HT1080 (cell line): ENCODE measurements around a stretch of chr21.

RAMPAGE:
- cytosol, long total RNA: no peak
- long total RNA: no peak
- nucleus, long total RNA: no peak
Observed at GRCh38 chr21:35206536-35206752, 157.3 kb upstream of the RUNX1 start.

DNA sequence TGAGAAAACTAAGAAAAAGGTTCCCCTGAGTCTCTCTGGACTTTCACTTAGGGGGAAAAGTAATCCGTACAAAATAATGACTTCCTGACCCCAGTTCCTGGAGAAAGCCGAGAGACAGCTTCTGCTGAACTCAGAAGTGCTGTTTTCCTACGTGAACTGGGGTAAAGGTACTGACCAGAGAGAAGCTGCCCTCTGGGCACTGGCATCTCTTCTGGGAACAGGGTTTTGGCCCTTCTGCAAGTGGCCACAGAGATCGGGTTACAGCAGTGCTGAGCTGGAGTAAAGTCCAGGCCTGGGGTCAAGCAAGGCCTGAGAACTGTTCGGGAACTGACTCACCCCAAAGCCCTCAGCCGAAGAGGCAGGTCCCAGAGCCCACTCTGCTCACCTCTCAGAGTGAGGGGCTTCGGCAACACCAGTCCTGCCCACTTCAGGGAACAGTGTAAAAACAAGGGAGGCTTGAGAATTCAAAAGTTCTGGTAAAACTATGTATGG, 177.2 kb upstream of the RUNX1 start:
RAMPAGE:
- cytosol, long total RNA: no peak
- long total RNA: no peak
- nucleus, long total RNA: no peak

DNA sequence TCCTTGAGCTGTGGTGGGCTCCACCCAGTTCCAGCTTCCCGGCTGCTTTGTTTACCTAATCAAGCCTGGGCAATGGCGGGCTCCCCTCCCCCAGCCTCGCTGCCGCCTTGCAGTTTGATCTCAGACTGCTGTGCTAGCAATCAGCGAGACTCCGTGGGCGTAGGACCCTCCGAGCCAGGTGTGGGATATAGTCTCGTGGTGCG, 450.1 kb upstream of the RUNX1 start:
RAMPAGE:
- cytosol, long total RNA: no peak
- long total RNA: no peak
- nucleus, long total RNA: no peak

DNA sequence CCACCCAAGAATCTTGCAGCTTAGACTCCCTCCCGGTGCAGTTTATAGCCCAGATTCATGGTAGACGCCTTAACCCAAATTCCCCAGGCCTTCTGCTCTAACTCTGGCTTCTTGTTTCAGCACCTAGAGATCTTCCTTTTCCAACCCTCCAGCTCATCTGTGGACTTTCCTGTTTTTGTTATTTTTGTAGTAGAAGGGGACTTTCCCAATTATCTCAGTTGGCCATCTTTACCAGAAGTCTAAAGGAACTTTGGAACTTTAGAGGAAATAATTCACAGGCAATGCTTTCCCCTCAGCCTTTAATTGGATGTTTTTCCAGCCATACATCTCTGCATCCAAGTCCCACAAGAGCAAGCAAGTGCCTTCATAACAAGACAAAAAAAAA, 377.5 kb downstream of the SETD4 start:
RAMPAGE:
- cytosol, long total RNA: no peak
- long total RNA: no peak
- nucleus, long total RNA: no peak

DNA sequence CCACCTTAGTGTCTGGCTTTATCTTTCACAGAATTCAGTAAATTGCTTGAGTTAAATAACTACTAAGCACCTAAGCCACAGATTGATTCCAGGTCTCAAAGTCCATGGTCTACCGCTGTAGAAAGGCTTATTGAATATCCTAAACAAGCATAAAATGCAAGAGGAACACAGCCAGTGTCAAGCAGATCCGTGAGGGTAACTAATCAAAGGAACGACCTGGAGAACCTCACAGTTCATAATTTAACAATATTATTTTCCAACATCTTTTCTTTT, 4.0 kb upstream of the CBR1 start:
RAMPAGE:
- cytosol, long total RNA: no peak
- long total RNA: no peak
- nucleus, long total RNA: no peak

DNA sequence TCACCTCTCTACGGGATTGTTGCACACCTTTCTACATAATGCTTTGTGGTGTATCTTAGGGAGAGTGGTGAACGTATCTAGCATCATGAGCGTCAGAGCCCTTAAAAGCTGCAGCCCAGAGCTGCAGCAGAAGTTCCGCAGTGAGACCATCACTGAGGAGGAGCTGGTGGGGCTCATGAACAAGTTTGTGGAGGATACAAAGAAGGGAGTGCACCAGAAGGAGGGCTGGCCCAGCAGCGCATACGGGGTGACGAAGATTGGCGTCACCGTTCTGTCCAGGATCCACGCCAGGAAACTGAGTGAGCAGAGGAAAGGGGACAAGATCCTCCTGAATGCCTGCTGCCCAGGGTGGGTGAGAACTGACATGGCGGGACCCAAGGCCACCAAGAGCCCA, 2.6 kb downstream of the CBR1 start:
RAMPAGE:
- cytosol, long total RNA: no peak
- long total RNA: no peak
- nucleus, long total RNA: no peak

GRCh38 chr21:36078996-36079572, 9.3 kb downstream of the CBR1 start:
RAMPAGE:
- cytosol, long total RNA: no peak
- long total RNA: no peak
- nucleus, long total RNA: no peak

DNA sequence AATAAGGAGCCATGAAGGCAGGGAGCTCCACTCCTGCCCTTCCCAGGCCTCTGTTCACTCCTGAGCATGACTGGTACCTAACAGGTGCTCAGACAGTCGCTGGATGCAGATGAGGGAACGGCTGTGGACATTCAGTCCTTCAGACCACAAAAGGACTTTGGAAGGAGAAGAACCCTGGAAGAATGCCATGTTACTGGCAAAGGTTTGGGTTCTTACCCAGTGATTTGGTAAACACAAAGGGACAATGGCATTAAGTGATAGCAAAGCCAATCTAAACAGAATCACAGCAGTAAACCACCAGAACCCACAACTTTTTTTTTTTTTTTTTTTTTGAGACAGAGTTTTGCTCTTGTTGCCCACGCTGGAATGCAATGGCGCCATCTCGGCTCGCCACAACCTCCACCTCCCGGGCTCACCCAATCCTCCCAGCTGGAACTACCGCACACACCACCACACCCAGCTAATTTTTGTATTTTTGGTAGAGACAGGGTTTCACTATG, 7.6 kb upstream of the CBR3 start:
RAMPAGE:
- cytosol, long total RNA: no peak
- long total RNA: no peak
- nucleus, long total RNA: no peak

DNA sequence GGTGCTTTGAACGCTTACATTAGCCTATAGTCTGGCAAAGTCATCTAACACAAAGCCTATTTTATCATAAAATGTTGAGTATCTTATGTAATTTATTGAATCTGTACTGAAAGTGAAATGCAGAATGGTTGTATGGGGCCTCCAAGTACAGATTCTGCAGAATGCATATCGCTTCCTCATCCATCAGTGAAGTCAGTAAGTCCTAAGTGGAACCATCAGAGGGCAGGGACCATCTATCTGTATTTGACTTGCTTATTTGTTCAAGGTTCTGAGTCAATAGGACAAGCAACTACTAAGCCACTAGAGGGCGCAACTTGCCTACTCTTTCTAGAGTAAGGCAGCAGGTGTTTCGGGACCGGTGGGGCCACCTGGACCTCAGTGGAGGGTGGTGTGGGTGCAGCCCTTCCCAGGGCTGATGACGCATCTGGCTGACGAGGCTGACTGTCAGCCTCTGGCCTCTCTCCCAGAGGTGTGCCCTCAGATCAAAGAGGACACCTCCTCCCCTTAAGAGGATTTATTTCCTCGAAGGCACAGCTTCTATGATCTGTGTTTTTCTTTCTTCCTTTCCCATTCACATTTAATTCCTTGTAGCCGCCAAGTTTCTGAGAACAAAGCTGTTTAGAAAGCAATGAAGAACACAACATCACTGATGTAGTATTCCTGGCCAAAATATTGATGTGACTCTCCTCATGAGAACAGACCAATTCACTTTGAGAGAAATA, 6.6 kb downstream of the CBR3 start:
RAMPAGE:
- cytosol, long total RNA: no peak
- long total RNA: no peak
- nucleus, long total RNA: no peak

GRCh38 chr21:36277814-36278484, 42.0 kb upstream of the MORC3 start:
RAMPAGE:
- cytosol, long total RNA: no peak
- long total RNA: no peak
- nucleus, long total RNA: no peak

DNA sequence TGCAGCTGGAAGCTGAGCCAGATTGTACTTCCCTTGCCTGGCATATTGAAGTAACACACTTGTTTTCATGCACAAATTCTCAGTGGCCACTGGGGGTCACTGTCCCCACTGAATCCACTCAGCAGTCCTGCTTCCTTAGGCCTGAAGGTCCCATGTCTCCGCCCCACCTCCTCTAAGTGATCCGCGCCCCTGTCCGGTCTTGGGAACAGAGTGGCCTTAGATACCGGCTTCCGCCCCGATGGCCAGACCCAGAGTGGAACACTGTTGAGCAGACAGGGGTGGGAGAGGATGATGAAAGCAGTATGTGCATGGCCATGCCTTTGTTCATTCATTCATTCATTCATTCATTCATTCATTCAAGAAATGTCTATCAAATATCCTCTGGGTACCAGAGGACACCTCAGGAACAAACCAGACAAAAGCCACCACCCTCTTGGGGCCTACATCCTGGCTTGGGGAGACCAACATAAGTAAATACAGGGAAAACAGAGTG, 34.9 kb downstream of the CHAF1B start:
RAMPAGE:
- cytosol, long total RNA: no peak
- long total RNA: no peak
- nucleus, long total RNA: no peak

GRCh38 chr21:36747033-36747380, 48.1 kb downstream of the SIM2 start:
RAMPAGE:
- cytosol, long total RNA: no peak
- long total RNA: no peak
- nucleus, long total RNA: no peak

GRCh38 chr21:36788096-36788866, 89.4 kb downstream of the SIM2 start:
RAMPAGE:
- cytosol, long total RNA: no peak
- long total RNA: no peak
- nucleus, long total RNA: no peak

DNA sequence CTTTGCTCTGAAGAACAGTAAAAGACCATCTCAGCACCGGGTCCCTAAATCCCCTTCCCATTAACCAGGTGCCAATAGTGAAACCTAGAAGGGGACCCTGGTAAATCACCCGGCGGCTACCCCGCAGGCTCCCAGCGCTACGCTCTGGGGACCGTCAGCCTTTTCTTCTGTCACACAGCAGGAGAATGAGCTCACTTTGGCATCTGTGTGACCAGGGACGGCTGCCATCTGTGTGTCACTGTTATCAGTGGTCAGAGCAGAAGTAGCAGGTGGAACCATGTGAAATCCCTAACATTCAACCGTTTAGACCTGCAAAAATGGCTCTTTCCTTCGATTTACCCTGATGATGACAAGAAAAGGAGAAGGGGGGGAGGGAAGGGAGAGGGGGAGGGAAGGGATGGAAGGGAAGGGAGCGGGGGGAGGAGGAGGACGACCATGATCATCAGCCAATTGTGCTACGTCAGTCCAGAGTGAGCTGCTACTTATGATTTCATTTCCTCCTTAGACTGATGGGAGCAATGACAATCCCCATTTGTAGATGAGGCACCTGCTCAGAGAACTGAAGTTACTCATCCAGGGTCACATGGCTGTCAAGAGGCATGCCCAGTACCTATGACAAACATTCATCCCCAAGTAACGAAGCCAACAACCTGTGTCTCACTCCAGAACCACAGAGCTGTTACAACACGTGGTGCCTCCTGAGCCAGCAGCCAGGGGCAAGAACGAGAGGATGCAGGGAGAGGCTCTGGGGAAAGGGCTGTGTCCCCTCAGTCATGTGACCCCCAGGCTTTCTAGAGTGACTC, 93.4 kb downstream of the SIM2 start:
RAMPAGE:
- cytosol, long total RNA: no peak
- long total RNA: no peak
- nucleus, long total RNA: no peak

DNA sequence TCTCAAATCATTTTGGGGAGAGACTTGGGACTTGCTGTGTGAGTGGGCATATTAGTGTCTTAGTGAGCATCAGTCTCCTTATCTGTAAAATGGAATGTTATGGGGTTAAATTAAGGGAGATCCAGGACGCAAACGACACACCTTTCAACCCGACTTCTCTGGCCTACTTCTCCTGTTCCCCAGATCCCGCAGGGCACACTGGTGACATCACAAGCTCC, 1.2 kb downstream of the PIGP start:
RAMPAGE:
- cytosol, long total RNA: no peak
- long total RNA: no peak
- nucleus, long total RNA: no peak

DNA sequence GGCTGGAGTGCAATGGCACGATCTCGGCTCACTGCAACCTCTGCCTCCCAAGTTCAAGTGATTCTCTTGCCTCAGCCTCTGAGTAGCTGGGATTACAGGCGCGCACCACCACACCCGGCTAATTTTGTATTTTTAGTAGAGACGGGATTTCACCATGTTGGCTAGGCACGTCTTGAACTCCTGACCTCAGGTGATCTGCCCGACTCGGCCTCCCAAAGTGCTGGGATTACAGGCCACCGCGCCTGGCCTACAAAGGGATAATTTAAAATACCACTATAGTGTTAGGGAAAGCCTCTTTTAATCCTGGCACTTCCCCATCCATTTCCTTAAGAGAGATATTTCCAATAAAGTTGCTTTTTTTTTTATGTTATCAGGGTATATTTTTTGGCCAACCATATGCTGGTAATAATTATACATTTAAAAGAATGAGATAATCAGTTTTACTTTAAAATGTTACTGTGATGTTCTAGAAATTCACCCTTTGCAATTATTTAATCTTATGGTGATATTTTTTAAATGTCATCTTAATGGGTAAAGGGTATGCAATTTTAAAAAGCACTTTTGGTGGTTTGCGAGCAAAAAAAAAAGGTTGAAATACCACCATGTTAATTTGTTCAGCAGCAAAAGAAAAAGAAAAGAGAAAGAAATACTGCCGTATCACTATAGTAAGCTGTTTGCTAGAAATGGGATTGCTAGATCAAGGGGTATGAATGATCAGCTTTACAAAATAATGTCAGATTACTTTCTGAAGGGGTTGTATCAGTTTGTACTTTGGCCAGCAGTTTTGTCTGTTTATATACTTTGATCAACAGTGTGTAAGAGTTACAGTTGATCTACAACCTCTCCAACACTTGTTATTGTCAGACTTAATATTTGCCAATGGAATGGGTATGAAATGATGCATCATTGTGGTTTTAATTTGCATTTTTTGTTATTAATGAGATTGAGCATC, 4.0 kb downstream of the TTC3 start:
RAMPAGE:
- cytosol, long total RNA: no peak
- long total RNA: no peak
- nucleus, long total RNA: no peak

GRCh38 chr21:37197755-37198560, 69.2 kb downstream of the VPS26C start:
RAMPAGE:
- cytosol, long total RNA: no peak
- long total RNA: no peak
- nucleus, long total RNA: no peak

DNA sequence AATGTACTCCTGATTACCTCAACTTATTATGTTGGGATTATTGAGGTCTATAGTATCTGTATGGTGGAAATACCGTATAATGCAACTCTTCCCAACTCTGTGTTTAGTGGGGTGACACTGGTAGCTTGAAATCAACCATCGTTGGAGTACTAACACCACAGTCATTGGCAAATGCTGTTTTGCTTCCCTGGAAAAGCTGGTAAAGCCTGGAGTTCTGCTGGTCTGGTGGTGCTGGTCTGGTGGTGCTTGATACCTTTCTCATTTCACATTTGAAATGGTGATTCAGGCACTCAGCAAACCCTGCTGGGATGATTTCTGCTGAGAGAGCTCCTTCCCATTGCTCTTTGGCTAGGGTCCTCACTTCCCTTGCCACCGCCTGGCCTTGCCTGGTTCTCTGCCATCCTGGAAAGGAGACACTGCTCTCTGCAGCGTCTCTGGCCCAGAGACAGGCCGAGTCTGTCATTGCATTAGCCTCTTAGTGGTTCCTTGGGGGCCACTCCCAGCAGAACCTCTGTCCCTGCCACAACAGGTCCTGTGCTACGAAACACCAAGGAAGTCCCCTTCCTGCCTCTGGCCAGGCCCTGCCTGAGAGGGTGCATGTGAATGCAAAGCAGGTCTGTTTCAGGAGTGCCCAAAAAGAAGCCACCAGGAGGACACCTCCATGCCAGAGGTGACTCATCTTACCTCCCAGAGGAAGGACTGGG, 59.9 kb downstream of the VPS26C start:
RAMPAGE:
- cytosol, long total RNA: no peak
- long total RNA: no peak
- nucleus, long total RNA: no peak

DNA sequence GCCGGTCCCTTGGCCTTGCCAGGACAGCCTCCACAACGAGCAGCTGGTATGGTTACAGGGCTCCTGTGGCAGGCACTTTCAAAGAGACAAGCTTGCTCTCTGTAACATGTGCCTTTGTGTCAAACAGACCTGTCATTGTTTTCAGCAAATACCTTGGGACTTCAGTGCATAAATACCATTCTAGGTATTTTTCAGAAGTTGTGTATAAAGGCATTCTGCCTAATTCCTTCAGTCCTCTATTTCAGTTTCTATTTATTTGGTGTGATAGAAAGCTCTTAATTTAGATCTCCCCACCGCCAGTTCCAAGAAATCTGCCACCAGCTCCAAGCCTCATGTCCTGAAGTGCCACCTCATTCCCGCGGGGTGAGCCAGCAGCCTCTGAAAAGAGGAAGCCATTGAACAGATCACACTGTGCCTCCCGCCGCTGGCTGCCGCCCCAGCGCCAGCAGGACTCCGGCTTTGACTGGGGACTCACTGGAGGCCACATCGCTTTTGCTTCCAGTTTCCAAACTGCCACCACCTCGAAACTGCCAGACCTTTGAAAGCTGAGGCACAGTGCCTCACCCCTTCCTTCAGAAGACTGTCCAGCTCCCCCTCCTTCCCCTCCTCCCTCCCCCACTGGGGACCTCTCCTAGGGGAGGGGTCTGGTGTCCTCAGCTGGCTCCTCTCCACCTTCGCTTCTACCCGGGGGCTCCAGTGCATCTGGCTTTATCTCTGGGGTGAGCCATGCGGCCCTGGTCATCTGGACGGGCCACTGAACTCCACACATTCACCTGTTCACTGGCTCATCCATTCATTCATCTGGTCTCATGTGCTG, 59.1 kb downstream of the VPS26C start:
RAMPAGE:
- cytosol, long total RNA: no peak
- long total RNA: no peak
- nucleus, long total RNA: no peak

RAMPAGE:
- cytosol, long total RNA: no peak
- long total RNA: no peak
- nucleus, long total RNA: no peak
Observed at GRCh38 chr21:37367338-37367876, 834 bp downstream of the DYRK1A start.